Mesenteric fat pad (tissue), 1 donor: ENCODE data around the gene SREBF1.

DNA sequence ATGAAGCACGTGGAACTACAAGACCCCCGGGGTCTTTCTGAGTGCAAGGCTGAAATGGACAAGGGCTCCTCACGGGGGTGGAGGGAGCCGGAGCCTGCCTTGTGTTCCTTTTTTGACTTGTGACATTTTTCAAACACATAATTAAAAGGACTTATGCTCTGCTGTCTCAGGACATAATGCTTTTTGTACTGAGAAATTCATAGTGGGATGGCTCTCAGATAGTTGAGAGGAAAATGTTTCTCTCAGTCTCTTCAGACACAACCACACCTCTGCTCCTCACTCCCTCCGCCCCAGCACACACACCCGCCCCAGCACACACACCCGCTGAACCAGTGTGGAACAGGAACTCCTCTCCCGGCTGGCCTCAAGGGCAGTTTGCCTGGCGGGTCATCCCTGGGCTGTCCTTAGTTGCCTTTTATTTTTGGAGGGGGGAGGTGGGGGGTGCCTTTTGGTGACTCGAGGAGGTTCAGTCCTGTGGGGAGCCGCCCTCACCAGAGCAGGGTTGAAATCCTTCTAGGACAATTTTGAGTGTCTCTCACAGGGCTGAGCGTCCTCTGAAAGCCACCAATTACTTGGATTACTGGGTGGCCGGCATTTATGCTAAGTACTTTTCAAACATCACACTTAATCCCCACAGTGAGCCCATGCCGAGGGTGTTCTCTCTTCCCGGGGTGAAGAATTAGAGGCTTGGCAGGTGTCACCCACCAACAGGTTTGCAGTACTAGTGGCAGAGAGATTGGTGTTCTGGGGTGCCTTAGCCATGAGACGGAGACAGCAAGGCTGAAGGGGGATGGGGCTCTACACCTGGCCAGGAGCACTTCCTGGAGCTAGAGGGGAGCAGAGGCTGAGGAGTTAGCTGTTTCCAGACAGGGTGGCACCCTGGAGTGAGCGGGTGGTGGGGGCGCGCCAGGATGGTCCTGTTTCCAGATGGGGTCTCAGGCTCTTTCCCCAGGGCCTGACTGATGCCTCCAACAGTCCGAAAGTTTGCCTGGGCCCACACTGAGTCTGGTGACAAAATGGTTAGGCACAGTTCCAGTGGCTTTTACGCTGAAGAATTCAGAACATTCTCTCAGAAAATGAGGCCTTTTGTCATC, 2.8 kb downstream of the RASD1 start:
- PRO-cap, result no peak

- PRO-cap, result no peak
Measured at GRCh38 chr17:17538537-17539051, 42.4 kb upstream of the RASD1 start.

GRCh38 chr17:17566849-17567947, 24.3 kb downstream of the PEMT start:
- PRO-cap, result no peak

- PRO-cap, result no peak
Measured at GRCh38 chr17:17690332-17690703, 9.1 kb downstream of the RAI1 start.

- PRO-cap, result no peak
Measured at GRCh38 chr17:17692818-17693036, 11.5 kb downstream of the RAI1 start.

- PRO-cap, result no peak
Measured at GRCh38 chr17:17766030-17766683, 70.6 kb downstream of the SREBF1 start.

DNA sequence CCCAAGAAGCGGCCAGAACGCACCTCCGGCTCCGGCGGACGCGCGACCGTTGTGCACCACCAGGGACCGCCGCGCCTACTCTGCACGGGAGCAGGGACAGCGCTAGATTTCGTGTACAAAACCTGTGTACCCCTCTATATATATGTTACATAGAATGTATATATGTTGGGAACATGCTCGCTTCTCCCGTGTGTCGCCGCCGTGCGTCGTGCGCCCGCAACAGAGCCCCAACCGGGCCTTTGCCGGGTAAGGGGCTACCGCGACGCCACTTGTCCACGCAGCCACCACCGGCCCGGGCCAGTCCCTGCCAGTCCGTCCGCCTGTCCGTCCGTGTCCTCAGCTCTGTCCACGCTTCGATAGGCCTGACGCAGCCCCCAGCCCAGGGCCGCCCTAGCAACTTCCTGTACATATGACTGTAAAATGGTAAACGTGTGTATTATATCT, 26.0 kb downstream of the SREBF1 start:
- PRO-cap, result no peak

- PRO-cap, result no peak
Measured at GRCh38 chr17:17811219-17811832, 25.5 kb downstream of the SREBF1 start.

DNA sequence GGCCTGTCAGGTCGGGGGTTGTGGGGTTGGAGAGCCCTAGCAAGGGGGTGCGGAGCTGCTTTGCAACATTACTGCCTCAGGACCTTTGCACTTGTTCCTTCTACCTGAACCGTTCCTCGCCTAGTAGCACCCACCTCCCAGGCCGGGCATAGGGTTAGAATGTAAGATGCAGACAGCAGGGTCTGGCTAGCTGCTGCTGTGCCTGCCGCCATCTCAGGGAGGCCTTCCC, 18.5 kb downstream of the SREBF1 start:
- PRO-cap, result no peak

GRCh38 chr17:17820738-17821515, 15.9 kb downstream of the SREBF1 start:
- PRO-cap, result no peak

DNA sequence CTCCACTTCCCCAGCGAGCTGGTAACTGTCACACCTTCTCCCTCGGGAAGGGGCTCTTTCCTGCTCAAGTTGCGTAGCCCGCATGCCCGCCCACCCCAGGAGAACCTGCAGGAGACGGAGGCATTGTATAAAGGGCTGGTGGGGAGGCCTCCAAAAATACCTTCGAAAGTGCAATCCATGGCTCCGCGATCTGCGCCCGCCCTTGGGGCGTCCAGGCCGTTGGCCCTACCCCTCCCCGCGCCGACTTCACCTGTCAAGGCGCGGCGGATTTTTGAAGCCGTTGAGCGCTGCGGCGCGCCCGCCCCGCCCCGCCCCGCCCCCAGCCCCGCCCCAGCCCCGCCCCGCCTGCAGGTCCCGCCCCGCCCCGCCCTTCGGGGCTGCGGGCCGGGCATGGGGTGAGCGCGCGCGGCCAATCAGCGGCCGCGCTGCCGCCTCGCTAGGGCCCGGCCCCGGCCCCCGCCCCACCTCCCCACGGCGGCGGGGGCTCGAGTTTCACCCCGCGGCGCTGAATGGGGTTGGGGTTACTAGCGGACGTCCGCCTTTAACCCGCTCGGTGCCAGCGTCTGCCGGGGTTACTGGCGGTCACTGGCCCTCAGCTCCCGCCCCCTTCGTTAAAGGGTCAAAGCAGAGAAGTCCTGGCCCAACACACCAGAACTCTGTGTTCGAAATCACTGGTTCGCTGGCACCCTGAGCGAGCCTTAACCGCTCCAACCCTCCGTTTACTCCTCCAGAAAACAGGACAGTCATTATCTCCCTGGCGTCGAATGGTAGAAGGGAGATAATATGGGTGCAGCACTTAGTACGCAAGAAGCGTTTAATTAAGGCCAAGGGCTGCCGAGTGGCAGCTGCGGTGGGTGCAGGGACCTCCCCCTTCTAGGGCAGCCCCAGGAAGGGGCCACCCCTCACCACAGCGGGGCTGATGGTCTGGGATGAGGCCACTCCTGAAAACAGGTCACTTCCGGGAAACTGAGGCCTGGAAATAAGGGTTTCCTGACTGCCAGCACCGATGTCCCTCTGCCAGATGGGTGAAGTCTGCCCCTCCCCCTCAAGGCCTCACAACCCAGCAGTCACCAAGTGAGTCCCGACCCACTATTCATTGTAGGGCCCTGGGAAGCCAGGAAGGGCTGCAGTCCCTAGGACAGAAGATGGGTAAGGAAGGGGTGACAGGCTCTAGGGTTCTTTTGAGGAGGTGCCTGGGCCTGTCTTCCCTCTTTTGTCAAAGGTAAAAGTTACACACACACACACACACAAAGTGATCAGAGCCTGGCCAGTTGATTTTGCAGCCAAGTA, 13.0 kb downstream of the SREBF1 start:
- PRO-cap, result unidirectional peak, minus-strand start at position 247 of the sequence

GRCh38 chr17:17824648-17825798, 11.8 kb downstream of the SREBF1 start:
- PRO-cap, result no peak

DNA sequence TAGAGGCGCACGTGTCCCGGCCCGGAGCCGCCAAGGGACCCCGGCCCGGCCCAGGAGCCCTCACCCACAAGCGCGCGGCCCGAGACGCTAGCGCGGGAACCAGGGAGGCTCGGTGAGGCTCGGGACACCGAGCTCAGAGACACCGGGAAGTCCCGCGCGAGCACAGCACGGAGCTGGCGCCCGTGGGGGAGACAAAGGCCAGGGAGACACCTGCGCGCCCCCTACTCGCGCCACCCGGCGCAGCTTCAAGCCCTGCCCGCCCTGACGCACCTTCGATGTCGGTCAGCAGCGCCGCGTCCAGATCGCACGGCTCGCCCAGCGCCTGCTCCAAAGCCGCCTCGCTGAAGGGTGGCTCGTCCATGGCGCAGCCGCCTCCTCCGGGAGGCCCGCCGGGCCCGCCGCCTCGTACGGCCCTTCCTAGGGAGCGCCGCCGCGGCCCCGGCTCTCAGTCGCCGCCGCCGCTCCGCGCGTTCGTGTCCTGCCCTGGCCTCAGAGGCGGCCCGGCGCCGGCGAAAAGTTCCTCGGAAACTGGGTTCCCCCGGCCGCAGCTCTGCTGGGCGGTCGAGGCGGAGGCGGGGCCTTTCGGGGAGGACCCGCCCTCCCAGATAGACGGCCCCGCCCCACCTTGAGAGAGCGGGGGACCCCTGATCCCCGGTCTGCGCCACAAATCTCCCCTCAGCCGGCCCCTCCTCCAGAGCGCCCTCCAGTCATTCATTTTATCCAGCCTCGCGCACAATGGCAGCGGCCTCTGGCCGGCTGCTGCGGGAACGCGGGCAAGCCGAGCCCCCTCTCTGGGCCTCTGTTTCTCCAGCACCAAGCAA, at the start of gene SREBF1:
Gene SREBF1 (minus strand): TSS at position 530 of the 821 bp plus-strand sequence.
- PRO-cap, result no peak

- PRO-cap, result no peak
Measured at GRCh38 chr17:18038051-18038773, 756 bp downstream of the ATPAF2 start.

GRCh38 chr17:18185347-18185718, 1.7 kb downstream of the ALKBH5 start:
- PRO-cap, result no peak

DNA sequence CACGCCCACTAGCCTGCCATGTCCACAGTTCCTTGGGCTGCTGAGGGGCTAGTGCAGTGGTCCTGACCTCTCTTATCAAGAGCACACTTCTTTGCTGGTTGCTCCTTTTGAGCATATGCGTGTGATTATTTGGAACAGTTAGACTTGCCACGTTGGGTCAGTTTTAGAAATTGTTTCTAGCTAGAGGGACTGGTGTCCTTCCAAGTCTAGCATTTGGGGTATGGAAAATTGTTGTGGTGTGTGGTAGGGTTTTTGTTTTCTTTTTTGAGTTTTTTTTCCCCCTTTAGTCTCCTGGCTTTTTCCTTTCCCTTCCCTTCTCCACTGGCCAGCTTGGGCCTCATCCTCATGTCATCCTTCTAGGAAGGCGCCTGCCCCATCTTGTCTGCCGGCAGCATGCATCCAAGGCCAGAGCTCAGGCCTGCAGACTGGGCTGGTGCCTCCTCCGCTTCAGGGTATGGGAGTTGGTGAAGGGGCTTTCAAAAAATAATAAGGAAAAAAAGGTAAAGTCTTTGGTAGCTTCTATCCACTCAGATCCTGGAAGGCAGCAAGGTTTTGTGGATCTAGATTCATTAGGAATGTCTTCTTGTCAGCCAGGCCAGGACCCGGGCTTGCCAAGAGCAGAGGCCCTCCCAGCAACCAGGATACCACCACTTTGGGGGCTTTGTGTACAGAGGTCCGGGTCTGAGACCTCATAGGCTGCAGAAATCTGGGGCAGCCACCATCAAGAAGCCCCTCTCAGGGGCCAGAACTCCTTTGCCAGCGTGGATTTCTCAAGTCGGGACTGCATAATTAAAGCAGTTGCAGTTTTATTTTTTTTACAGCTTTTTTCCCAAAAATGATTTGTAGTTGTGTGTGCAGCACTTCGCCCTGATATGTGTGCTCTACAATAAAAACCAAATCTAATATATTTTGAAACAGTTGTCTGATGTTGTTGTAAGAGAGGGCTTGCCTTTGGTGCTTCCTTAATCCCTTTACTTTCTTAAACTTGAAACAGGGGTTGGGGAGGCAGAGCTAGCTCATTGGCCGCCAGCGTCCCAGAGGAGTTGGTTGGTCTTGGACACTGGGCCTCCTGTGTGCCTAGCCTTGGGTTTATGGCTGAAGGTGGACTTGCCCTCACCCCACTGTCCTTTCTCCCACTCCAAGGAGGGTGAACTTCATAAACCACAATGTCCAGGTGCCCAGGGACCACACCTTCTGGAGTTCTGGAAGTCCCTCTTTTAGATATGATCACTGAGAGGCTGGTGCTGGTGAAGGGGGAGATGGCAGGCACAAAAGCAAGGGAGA, 16.0 kb upstream of the LLGL1 start:
- PRO-cap, result no peak

DNA sequence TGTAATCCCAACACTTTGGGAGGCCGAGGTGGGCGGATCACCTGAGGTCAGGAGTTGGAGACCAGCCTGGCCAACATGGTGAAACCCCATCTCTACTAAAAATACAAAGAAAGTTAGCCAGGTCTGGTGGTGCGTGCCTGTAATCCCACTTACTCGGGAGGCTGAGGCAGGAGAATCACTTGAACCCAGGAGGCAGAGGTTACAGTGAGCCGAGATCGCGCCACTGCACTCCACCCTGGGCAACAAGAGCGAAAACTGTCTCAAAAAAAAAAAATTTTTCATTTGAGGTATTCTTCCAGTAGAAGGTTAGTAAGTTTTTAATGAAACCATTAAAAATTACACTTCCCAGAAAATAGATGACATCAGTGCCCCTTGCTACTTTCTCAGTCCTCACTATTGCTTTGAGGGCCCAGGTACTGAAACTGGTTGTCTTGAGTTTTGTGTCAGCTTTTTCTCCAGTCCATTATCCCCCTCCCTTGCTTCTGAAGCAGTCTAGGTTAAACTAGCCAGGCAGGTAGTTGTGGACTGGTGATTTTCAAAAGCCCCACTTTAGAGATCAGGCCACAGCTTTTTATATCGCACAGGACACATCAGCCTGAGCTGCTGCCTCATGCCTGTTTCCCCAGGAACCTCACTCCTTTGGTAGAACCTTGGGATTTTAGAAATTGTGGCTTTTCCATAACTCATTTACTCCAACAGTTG, 10.9 kb downstream of the SMCR8 start:
- PRO-cap, result no peak

GRCh38 chr17:18360373-18360970, 2.9 kb downstream of the SHMT1 start:
- PRO-cap, result no peak

DNA sequence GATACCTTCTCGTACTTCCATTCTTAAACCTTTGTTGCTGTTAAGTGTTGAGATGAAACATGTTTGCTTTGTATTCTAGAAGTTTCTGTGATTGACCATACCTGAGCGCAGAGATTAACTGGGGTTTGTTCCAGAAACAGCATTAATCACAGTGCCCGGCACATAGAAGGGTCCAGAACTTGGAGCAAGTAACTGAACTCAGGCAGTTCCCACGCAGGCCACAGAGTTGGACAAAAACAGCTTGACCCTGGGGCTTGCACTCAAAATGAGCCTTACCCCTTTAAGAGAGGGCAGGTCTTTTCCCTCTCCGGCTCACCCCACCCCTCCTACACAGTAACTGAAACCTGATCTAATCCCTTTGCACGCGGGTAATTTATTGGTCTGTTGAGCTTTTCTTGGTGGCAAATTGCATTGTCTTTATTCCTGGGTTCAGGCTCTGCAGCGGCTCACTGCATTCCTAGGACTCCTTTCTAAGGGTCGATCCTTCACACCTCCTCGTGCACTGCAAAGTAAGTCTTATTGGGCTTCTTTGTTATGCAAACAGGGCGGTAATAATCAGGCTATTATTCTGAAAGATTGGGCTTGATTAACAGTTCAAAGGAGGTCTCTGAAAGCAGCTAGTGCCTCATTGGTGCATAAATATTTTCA, 74.8 kb downstream of the TBC1D28 start:
- PRO-cap, result no peak

GRCh38 chr17:18624934-18626188, 18.8 kb downstream of the TBC1D28 start:
- PRO-cap, result unidirectional peak, minus-strand start at chr17:18625607